Penis (tissue), 1 donor: ENCODE results near the genes ZC3H7B, MEI1 and CCDC134.

GRCh38 chr22:41176770-41177629 is 28.1 kb upstream of the L3MBTL2 start:
- PRO-cap, result no peak

- PRO-cap, result no peak
Measured at GRCh38 chr22:41184606-41185063, 20.5 kb upstream of the L3MBTL2 start.

DNA sequence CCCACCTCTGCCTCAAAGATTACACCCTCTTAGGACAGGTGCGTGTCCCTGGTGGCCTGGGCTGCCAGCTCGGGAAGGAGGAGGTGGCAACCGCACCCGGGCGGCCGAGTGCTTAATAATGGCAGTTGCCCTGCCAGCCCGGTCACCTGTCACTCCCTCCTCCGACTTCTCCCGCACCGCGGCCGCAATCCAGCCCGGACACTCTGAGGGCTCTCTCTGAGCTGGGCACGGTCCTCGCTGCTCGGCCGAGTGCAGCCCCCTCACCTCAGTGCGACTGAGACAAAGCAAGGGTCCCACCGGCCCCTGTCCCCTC is 8.2 kb upstream of the L3MBTL2 start:
- PRO-cap, result unidirectional peak, plus-strand start at position 152 of the sequence

GRCh38 chr22:41238629-41239008 is 2.1 kb downstream of the CHADL start:
- PRO-cap, result no peak

GRCh38 chr22:41295330-41295564 is 6.1 kb upstream of the ZC3H7B start:
- PRO-cap, result no peak

- PRO-cap, result bidirectional peak, plus-strand start at chr22:41301604, minus-strand start at chr22:41301511
Measured at GRCh38 chr22:41300939-41301974, at the start of gene ZC3H7B. TSS of gene ZC3H7B (plus strand) at chr22:41301525.

DNA sequence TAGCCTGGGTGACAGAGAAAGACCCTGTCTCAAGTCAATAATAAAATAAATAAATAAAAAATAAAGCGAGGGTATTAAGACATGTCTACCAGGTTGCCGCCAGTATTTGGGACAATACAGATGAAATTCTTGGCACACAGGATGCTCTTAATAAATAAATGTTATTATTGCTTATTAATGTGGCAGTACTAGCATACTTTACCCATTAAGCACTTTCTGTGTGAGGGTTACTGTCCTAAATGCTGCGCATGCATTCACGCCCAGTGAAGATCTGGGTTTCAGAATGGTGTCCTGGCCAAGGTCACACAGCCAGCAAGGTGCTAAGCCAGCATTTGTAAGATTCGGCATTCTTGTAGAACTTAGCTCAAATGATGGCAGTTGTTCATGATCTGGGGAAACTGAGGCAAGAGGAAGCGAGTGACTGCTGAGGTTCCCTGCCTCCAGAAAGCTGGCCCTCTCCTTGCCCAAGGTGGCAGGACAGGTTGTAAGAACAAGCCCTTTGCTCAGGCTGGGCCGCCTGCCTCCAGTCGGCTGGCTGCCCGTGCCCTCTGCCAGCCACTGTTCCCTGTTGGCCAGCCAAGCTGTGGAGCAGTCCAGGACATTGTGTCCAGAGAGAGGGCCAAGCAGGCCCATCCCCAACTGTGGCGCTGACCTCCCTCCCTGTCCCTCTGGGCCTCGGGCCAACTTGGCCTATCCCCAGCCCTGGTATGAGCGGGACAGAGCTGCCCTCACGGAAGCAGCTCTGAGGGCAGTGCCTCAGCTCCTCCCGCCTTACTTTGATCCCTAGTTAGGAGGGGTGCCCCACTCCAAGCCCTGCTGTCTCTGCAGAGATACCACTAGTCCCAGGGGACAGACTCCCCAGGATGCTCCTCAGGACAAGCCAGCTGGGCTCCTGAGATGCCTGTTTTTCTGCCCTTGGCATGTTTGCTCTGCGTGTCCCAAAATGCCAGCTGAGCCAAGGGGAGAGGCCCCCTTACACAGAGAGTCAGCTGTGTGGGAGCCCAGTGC is 28.8 kb downstream of the TOB2 start:
- PRO-cap, result no peak

- PRO-cap, result no peak
Measured at GRCh38 chr22:41511504-41512093, 32.7 kb downstream of the POLR3H start.

DNA sequence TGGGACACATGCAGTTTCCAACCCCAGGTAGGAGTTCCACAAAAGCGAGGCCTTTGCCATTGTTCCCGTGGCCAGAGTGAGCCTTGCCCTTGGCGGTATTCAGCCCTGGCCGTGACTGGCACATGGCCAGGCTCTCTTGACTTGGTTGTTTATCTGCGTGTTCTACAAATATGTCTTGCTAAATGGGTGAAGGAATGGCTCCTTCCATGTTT is 20.1 kb downstream of the POLR3H start:
- PRO-cap, result no peak

- PRO-cap, result no peak
Measured at GRCh38 chr22:41528661-41529681, 15.3 kb downstream of the POLR3H start.

DNA sequence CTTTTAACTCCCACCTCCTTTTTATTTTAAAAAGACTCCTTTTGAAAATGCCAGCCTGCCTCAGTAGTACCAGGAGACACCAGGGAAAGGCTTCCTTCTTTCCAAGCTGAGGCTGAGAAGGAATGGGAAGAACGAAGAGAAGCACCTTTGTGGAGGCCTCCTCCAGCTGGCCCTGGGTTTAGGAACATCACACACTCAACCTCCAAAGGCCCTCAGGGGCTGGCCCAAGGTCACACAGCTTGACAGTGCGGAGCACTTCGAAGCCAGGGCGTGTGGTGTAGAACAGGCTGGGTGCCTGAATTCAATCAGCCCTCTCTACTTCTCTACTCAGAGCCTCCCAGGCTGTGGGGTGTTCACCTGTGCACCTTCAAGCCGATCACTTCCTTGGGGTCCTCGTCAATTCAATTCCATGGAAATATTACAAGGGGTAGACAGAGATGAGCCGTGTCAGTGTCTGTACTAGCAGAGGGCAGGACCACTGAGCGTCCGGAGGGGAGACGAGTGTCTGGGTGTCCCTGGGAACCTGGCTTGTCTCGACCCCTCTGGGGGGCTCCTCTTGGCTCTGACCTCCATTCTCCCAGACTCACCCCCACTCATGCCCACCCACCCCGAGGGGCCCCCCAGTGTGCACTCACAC is 650 bp upstream of the CSDC2 start:
- PRO-cap, result no peak

DNA sequence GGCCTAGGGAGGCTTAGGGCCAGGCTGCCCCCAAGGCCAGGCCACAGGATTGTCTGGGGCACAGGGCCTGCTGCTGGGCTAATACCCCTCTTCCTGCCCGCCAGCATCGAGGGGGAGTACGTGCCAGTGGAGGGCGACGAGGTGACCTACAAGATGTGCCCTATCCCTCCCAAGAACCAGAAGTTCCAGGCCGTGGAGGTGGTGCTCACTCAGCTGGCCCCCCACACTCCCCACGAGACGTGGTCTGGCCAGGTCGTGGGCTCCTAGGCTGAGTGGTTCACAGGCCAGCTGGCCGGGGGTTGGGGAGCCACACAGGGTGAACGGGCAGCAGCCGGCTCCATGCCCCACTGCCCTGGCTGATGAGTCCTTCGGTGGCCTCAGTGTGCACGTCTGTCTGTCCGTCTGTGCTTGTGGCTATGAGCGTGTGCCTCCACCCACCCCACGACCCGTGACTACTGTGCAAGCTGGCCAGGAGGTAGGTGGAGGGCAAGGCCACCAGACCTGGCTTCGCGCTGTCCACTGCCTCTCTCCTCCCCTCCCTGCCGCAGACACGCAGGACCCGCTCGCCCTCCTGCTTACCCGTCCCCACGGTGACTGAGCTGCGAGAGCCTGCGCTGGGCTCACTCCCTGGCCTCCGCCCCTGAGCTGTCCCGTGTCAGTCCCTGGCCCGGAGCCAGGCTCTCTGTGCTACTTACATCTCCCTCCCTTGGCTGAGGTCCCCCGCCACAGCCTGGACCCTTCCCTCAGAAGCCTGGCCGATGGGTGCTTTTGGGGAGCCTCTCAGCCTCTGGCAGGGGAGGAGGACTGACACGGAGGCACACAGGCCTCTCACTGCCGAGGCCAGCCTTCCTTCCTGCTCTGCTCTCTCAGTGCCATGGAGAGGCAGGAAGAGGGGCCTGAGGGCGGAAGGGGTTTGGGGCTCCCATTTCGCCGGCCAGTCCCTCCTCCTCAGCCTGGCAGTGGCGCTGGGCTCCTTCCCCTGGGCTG is 14.1 kb downstream of the CSDC2 start:
- PRO-cap, result unidirectional peak, minus-strand start at position 596 of the sequence

- PRO-cap, result no peak
Measured at GRCh38 chr22:41673857-41674567, 14.7 kb downstream of the SNU13 start.

GRCh38 chr22:41695116-41696420 is 3.7 kb upstream of the MEI1 start:
- PRO-cap, result no peak

GRCh38 chr22:41699070-41699978 is at the start of gene MEI1:
TSS of gene MEI1 (plus strand) at chr22:41699503.
- PRO-cap, result no peak

GRCh38 chr22:41753230-41753827 is 47.1 kb upstream of the CCDC134 start:
- PRO-cap, result no peak

- PRO-cap, result unidirectional peak, plus-strand start at chr22:41800041; bidirectional peak, plus-strand start at chr22:41800315, minus-strand start at chr22:41800364; bidirectional peak, plus-strand start at chr22:41800679, minus-strand start at chr22:41800519
Measured at GRCh38 chr22:41799579-41800819, at the start of gene CCDC134. TSS of gene CCDC134 (plus strand) at chr22:41800679.

DNA sequence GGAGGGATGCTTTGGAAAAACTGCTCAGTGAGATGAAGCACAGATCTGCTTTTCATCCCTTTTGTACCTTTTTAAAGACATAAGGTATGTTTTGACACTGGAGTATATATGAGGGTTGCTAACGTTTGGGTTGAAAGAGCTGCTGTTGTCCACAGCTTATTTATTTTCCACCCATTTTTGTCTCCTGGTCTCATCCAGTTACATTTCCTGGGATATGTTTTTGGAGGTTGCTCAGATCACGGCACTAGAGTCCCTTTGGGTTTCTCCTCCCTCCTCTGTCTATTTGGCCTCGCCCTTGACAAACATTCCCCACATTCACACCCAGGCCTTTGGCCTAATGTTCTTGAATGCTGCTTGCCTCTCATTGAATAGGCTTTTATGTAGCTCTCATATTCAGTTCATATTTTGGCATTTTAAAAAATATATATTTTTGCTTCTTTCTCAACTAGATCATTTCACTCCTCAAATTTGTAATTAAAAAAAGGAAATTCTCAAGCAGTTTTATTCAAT is 8.4 kb downstream of the SREBF2 start:
- PRO-cap, result no peak

DNA sequence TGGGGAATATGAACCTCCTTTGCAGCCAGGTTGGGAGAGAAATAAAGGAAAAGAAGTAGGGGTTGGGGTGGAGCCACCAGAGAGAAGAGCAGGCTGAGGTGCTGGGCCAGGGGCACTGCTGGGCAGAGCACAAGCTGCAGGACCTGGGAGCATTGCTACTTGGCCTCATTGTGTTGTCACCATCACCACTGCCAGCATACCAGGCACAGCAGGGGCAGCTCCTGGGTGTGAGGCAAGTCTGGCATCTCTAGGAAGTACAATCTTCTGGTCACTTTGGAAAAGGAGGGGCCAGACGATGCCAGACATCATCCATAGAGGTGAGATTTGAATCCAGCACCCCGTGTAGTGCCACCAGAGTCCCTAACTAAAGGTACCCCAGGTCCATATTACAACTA is 11.2 kb downstream of the NAGA start:
- PRO-cap, result no peak

DNA sequence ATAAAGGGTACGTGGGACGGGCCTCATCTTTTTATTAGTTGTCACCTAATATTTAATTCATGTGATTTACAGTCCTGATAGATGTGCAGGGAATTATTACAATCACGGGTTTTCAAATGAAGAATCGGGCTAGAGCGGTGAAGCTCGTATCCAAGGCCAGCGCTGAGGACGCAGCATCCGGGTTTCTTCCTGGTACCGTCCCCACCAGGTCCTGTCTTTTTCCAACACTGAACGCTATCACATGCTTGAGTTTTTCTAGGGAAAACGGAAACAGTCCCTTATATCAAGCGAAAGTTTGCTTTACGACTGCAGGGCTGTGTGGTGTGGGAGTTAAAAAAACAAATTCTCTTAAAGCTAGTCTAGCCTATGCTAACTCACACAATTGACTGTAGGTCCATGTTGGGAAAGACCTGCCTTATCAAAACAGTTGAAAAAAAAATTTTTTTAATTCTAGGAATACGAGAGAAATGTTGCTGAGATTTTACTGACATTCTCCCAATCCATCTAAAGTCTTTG is 886 bp downstream of the SMDT1 start:
- PRO-cap, result no peak